Myometrial cell (primary cell): ENCODE measurements around the gene STBD1.

DNA sequence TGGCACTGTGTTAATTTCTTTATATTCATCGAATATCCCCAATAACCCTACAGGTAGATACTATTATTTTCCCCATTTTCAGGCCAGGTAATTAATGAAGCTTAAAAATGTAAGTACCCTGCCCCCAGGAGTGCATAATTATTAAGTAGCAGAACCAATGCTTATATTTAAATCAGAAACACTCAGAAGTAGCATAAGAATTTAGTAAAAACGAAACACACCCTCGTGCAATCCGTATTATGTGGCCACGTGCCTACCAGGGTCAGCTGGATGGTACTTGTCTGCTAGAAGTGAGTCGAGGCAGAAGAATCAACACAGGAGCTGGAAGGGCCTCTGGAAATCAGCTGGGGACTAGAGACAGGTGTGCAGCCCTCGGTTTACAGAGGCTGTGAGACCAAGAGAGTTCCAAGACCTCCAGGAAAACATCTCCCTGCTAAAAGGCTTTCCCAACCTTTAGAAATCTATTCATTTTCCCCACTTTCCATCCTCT lies 589 bp upstream of the FAM47E start:
- RAMPAGE, long total RNA: no peak

DNA sequence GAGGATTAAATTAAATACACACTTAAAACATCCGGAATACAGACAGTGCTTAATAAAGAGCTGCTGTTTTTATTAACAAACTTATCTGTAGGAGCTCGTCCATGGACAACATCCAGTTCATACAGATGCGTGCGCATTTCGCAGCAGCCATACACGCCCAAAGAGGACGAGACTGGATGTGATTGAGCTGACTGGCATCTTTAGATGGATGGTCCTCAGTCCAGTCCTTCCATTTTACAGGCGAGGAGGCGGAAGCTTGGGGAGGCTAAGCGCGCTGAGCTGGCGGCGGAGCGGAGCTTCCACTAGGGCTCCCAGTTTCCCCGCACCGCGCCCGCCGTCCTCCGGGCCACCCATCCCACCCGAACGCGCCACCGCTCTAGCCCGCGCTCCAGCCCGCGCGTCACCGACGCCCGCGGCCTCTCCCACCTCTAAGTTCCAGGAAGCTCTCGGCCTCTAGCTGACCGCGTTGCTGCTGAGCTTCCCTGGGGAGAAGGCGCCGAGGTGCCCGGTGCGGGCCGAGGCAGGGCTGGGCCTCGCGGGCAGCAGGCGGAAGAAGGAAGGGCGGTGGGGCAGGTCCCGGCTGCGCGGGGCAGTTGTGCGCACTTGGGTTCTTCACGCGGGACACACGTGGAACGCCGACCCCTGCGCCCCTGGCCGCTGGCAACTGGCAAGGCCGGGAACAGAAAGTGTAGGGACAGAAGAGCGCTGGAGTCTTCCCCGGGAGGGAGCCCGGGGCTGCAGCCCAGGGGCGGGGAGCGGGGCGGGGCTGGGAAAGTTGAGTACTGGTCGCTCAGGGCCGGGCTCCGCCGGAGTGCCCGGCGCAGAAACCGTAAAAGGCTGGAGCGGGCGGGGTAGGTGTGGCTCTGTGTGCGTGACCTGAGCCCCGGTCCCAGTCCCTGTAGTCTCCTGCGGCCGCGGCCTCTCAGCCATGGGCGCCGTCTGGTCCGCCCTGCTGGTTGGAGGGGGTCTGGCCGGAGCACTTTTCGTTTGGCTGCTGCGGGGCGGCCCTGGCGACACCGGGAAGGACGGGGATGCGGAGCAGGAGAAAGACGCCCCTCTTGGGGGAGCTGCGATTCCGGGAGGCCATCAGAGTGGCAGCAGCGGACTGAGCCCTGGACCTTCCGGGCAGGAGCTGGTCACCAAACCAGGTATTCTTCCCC lies at the start of gene STBD1:
STBD1 (plus strand) TSS at position 892 of the 1,160 bp plus-strand sequence.
- RAMPAGE, long total RNA: start-site peak on the plus strand centred at position 857 of the sequence, 102 bp wide, 48 and 13 reads in 2 replicates

GRCh38 chr4:76308459-76309040 lies 2.0 kb downstream of the STBD1 start:
- RAMPAGE, long total RNA: no peak

GRCh38 chr4:76458761-76460082 lies 24.2 kb downstream of the SHROOM3 start:
- RAMPAGE, long total RNA: no peak

GRCh38 chr4:76571468-76571846 lies 136.4 kb downstream of the SHROOM3 start:
- RAMPAGE, long total RNA: no peak

DNA sequence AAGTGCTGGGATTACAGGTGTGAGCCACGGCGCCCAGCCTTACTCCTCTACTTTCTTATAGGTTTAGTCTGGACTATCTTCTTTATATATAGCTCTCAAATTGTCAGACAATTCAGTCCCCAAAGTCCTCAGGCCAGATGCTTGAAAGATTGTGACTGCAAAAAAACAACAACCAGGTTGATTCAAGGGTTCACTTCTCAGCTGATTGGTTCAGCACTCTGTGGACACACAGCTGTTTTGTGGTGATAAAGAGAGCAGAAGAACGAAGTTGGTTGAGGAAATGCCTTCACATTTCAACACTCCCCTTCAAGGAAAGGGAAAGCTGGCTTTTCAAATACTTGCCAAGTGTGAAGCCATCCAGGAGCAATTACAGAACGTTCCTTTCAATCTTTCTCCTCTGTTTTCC lies 166.7 kb downstream of the SHROOM3 start:
- RAMPAGE, long total RNA: no peak

- RAMPAGE, long total RNA: no peak
Measured at GRCh38 chr4:76663684-76664350, 228.8 kb downstream of the SHROOM3 start.

DNA sequence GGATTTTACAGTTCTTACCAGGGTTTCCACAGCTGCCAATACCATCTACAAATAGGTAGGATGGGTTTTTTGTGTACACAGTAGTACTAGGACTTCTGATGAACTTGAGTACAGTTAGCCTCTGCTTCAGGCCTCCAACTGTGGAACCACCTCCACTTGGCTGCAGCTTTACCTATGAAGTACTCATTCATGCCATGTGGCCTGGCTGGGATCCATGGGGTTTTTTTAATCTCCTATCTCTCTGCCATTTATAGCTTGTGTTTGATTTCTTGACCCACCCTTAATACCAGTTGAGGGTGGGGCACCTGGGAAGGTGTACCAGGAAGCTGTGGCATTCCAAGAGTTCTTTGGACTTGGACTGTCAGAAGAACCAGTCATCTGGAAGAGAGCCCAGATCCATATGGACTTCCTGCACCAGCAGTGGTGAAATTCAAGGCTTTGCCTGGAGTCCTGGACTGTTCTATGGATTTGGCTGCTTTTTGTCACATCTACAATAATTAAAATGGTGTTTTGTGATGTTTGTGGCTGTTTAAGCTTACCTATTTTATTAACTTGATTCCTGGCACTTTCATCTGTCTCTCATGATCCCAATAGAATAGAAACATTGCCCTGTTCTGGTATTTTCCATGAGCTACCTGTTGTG lies 230.2 kb downstream of the SHROOM3 start:
- RAMPAGE, long total RNA: no peak

- RAMPAGE, long total RNA: no peak
Measured at GRCh38 chr4:76703825-76705138, 193.7 kb downstream of the SOWAHB start.

DNA sequence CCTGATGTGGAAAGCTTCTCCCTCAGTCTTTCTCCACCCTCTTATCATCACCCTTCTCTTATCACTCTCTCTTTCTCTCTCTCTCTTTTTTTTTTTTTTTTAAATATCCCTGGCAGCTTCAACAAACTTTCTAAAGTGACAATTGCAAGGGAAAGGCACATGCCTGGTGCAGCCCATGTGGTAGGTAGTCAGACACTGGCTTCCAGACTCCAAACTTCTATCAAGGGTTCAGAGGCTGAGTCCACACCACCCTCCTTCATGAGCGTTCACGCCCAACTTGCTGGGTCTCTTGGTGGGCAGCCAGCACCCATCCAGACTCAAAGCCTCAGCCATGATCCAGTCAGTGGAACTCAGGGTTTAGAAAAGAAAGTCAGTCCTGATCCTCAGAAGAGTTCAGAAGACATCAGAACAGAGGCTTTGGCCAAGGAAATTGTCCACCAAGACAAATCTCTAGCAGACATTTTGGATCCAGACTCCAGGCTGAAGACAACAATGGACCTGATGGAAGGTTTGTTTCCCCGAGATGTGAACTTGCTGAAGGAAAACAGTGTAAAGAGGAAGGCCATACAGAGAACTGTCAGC lies 141.5 kb downstream of the SOWAHB start:
- RAMPAGE, long total RNA: no peak

- RAMPAGE, long total RNA: no peak
Measured at GRCh38 chr4:76954959-76955508, 5.5 kb downstream of the SEPTIN11 start.

- RAMPAGE, long total RNA: no peak
Measured at GRCh38 chr4:77047346-77048356, 28.1 kb downstream of the CCNI start.

- RAMPAGE, long total RNA: no peak
Measured at GRCh38 chr4:77135333-77135556, 21.8 kb upstream of the CCNG2 start.

DNA sequence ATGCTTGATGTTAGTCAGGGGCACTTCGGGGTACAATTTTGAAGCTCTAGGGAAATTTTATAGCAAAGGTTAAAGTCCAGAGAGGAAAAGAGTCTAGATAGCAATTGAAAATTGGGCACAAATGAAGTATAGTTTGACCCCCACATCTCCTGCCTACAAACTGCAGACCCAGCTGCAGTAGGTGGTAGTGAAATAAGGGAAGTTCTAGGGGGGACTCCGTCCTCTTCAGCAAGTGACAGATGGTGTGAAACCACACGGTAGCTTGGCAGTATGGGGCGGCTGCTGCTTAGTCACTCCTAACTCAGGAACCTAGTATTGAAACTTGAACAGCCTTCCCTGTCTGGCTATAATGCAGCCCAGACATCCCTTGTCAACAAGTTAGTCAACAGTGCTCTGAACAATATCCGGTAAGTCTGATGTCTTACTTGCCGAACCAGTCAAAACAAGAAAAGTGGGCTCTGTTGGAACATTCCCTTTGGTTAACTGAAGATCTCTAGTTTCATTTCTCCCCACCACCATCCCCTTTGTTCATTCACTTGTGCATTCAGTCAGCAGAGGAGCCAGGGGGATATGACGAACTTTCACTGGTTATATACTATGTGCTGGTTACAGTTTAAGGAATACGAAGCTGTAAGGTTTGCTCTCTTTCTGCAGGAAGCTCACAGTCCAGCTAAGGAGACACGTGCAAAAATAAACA lies 18.7 kb upstream of the CXCL13 start:
- RAMPAGE, long total RNA: no peak

DNA sequence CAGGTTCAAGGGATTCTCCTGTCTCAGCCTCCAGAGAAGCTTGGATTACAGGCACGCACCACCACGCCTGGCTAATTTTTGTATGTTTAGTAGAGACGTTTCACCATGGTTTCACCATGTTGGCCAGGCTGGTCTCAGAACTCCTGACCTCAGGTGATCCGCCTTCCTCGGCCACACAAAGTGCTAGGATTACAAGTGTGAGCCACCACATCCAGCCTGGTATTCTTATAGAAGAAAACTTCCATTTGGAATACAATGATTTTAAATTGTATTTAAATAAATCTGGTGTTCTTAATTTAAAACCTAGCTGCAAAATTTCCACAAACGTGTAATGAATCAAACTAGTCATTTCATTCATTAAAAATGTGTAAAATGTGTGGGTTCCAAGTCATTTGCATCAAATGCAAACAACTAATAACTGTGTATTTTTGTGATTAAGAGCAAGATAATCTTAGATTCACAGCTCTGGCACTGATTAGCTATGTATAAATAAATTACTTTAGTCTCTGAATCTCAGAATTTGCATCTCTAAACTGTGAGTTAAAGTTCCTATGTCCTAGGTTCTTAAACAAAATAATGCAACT lies 63.0 kb downstream of the CNOT6L start:
- RAMPAGE, long total RNA: no peak

- RAMPAGE, long total RNA: no peak
Measured at GRCh38 chr4:77900539-77900935, 37.9 kb downstream of the MRPL1 start.

GRCh38 chr4:77922304-77922859 lies 59.8 kb downstream of the MRPL1 start:
- RAMPAGE, long total RNA: no peak

- RAMPAGE, long total RNA: no peak
Measured at GRCh38 chr4:78133101-78133755, 76.1 kb downstream of the FRAS1 start.

GRCh38 chr4:78512467-78512975 lies 39.0 kb upstream of the ANXA3 start:
- RAMPAGE, long total RNA: no peak

GRCh38 chr4:78552421-78552786 lies 834 bp downstream of the ANXA3 start:
- RAMPAGE, long total RNA: no peak